Right cardiac atrium (tissue), 1 donor: ENCODE measurements around a stretch of chr5.

- PRO-cap, result no peak
Observed at GRCh38 chr5:120511888-120512969, 48.1 kb downstream of the PRR16 start.

GRCh38 chr5:122076667-122077467, 1.2 kb downstream of the LOX start:
- PRO-cap, result no peak

DNA sequence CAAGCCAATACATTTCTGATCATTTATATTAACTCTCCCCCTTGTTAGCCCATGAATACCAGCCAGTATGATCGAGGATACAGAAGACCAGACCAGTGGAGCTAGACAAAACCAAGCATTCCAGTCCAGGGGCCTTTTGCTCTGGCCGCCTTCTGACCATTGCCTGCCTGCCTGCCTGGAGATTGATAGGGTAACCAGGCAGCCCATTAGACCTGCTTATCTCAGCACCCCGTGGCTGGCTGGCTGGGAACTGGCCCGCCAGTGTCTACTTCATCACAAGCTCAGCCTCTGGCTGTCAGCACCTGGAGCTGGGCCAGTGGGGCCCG, 181.2 kb downstream of the SNCAIP start:
- PRO-cap, result no peak

- PRO-cap, result no peak
Observed at GRCh38 chr5:122500670-122501285, 188.7 kb downstream of the SNCAIP start.

GRCh38 chr5:122701533-122702497, 73.1 kb upstream of the SNX2 start:
- PRO-cap, result no peak

GRCh38 chr5:122877706-122878555, 32.5 kb downstream of the SNX24 start:
- PRO-cap, result no peak

- PRO-cap, result no peak
Observed at GRCh38 chr5:123429510-123430012, 6.4 kb upstream of the CEP120 start.

- PRO-cap, result bidirectional peak, plus-strand start at chr5:123512268, minus-strand start at chr5:123511896
Observed at GRCh38 chr5:123511810-123512049, 247 bp upstream of the CSNK1G3 start.

GRCh38 chr5:124605364-124605822, 141.0 kb downstream of the ZNF608 start:
- PRO-cap, result no peak

GRCh38 chr5:124671124-124671630, 75.3 kb downstream of the ZNF608 start:
- PRO-cap, result no peak

GRCh38 chr5:124735114-124735888, 11.1 kb downstream of the ZNF608 start:
- PRO-cap, result no peak

- PRO-cap, result no peak
Observed at GRCh38 chr5:124743934-124744278, 2.5 kb downstream of the ZNF608 start.

DNA sequence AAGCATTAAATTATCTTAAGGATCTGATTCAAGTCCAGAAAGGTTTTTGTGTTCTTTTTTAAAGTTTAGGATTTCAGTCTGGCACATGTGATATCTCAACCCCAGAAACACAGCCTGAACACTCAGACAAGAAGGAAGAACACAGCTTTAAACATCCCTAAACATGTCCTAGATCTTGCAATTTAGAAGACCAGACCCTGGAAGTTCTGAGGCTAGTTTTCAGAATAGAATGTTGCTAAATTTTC, 1.1 kb downstream of the ZNF608 start:
- PRO-cap, result no peak

DNA sequence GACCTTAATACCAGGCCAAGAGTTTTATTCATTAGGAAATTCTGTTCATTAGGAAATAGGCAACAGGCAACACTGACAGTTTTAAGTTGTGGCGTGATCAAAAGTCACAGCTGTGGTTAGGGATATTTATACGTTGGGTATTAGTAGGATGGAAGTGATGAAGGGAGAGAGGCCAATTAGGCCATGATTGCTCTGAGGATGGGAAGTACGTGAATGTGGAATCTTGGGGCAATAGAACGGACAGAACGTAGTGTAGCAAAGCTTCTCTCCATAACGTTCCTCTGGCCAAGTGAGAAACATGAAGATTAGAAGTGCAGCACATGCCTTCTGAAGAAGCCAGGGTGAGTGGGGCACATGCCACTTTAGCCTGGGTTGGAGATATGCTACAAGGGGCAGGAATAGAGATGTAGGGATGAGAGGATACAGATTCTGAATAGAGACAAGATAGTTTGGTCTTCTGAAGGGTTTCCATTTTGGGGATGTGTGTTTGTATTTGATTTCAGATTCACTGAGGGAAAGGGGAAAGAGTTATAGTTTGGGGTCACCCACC, 290.2 kb upstream of the ZNF608 start:
- PRO-cap, result no peak

DNA sequence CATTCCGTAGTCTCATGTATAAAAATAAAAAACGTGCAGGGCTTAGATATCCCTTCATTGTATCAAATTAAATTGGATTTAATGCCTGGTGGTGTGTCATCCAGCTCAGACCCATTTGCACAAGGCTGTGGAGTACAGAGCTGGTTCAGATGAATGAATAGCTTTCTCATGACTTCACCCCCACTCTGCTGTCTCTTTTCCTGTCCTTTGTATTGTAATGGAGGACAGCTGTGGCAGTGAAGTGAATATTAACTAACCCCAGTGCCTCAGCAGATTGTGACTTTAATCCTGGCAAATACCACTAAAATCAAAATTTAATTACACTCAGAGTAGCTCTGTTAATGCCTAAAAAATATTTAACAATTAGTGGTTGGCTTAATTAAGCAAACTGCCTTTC, 626.6 kb upstream of the ZNF608 start:
- PRO-cap, result no peak

- PRO-cap, result no peak
Observed at GRCh38 chr5:126210867-126211496, 212.2 kb upstream of the GRAMD2B start.

DNA sequence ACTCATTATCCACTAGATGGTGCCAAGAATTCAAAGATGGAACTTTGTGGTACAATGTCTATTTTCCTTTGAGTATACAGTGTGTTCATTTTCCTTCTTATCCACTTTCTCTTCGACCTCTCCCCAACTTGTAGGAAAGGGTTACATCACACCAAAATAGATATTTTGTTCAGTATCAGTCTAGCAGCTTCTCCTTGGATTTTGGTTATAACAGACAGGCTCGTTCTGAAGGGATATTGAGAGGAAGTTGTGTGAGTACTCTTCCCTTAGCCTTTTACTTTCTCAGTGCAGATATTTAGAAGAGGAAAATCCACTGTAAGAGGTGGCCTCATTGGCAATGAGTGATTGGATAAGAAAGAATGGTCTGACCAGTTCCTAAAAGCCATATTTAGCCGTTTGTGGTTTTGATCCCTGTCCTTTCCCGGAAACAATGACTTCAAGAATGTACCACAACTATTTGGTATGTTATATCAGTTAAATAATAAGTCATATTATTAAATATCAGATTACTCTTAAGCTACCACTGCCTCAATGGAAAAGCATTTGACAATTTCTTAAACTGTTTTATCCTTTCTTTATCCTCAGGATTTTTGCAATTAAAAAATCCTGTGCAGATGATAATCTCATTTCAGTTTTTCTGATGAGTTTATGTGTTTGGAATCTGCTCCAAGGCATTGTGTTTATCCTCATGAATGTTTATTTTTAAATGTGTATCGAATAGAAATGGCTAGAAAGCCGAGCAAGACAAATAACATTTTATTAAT, 68.9 kb upstream of the GRAMD2B start:
- PRO-cap, result no peak

- PRO-cap, result no peak
Observed at GRCh38 chr5:126490132-126490656, 67.0 kb downstream of the GRAMD2B start.

DNA sequence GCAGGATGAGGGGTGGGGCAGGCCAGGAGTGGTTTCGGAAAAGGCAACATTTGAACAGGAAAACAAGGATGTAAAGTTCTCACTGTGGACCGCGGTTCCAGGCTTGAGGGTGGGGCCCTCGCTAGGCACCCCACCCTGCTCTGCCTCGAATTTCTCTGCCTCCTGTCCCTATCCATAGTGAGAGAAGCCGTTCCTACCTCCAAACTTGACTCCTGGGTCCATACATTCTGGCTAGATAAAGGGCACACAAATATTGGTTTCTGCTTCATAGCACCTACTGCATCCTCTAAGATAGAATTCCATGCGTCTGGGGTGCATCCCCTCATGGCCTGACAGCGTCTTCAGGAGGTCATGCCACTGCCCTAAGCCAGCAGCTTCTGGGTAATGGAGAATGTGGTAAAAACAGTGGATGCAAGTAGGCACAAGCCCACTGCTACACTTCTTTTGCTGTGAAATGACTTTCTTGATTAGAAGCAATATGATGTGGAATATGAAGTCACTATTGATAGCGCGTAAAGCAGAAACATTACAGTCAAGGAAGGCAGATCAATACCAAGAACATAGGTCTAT, 79.0 kb downstream of the GRAMD2B start:
- PRO-cap, result no peak

GRCh38 chr5:126972010-126973026, 58.0 kb downstream of the MARCHF3 start:
- PRO-cap, result no peak